Glomerular endothelial cell (primary cell): ENCODE data around the genes DZIP3 and DPPA4.

- RAMPAGE, long total RNA = no peak
These were observed 431.7 kb upstream of the CCDC54 start for GRCh38 chr3:106945427-106945967.

GRCh38 chr3:106999033-106999673 lies 378.1 kb upstream of the CCDC54 start:
- RAMPAGE, long total RNA = no peak

GRCh38 chr3:107374691-107374972 lies 2.6 kb upstream of the CCDC54 start:
- RAMPAGE, long total RNA = no peak

DNA sequence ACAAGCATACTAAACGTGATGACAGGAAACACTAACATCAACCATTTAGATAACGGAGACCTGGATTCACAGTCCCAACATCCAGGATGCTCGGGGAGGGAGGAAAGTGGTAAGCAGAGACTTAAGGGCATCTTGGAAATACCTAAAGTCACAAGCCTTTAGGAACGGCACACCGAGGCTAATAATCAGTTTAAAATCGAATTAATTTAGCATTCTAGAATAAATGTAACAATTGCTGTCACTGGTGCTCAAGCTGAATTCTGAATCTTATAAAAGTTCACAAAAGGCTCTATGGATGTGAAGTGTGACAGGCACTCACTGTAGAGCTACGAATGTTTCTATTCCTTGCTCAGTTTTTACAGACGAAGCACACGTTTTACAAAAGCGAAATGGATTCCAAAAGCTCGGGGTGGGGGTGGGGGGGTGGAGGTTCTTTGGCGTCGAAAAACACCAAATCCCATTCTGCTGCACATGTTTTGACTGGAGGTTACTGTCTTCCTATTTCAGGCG lies 1.2 kb downstream of the CD47 start:
- RAMPAGE, long total RNA = no peak

DNA sequence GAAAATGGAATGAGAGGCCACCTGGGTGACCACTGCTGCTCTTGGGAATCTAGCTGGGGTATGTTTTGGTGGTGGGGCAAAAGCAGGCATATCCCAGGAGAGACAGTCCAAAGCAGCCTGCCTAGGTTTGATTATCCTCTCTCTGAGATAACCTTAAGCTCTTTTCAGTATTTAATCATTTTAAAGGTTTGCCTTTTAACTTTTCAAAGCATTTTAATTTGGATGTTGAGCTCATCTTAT lies 2.0 kb upstream of the CD47 start:
- RAMPAGE, long total RNA = no peak

DNA sequence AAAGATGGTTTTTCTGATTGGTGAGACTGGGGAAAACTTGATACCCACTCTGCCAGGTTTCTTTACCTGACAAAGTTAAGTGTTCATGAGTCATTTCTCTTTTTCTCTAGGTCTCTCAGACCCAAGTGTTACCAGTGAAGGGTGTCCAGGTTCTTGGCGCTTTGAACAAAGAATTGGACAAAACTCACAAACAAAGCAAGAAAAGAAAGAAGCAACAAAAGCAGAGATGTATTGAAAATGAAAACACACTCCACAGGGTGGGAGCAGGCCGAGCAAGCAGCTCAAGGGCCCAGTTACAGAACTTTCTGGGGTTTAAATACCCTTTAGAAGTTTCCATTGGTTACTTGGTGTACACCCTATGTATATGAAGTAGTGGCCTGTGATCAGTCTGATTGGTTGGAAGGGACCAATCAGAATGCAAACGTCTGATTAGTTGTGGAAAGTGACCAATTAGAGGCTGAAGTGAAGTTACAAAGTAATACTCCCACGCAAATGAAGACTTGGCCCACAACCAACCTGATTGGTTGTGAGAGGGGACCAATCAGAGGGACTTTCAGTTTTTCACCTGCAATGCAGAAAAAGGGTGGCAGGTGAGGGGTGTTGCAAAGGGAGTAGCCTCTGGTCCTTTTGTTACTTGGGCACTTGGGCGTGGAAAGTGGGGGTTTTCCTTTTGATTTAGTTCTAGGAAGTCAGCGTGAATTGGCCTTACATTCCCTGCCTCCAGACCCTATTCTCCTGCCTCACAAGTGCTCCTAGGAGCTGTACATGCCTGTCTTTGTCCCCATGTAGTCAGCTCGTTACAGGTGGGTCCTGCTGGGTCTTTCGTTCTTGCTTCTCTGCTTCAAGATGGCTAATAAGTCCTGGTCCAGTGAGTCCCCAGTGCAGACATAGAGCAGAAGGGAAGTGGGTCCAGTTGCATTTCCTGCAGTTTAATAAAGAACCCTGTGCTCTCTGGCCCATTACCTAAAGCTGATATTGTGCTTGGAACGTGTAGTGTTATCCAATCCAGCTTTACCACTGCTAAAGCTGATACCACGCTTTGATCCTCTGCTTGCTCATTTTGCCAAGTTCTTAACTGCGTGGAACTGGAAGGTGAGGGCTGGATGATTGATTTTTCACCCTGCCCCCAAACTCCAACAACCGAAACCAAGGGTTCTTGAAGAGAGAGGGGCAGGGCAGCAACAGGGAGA lies 45.8 kb upstream of the CD47 start:
- RAMPAGE, long total RNA = no peak

GRCh38 chr3:108478506-108478705 lies 32.0 kb downstream of the MYH15 start:
- RAMPAGE, long total RNA = no peak

GRCh38 chr3:108559383-108560009 lies 29.7 kb downstream of the CIP2A start:
- RAMPAGE, long total RNA = no peak

- RAMPAGE, long total RNA = no peak
These were observed 316 bp downstream of the CIP2A start for GRCh38 chr3:108588991-108589253.

DNA sequence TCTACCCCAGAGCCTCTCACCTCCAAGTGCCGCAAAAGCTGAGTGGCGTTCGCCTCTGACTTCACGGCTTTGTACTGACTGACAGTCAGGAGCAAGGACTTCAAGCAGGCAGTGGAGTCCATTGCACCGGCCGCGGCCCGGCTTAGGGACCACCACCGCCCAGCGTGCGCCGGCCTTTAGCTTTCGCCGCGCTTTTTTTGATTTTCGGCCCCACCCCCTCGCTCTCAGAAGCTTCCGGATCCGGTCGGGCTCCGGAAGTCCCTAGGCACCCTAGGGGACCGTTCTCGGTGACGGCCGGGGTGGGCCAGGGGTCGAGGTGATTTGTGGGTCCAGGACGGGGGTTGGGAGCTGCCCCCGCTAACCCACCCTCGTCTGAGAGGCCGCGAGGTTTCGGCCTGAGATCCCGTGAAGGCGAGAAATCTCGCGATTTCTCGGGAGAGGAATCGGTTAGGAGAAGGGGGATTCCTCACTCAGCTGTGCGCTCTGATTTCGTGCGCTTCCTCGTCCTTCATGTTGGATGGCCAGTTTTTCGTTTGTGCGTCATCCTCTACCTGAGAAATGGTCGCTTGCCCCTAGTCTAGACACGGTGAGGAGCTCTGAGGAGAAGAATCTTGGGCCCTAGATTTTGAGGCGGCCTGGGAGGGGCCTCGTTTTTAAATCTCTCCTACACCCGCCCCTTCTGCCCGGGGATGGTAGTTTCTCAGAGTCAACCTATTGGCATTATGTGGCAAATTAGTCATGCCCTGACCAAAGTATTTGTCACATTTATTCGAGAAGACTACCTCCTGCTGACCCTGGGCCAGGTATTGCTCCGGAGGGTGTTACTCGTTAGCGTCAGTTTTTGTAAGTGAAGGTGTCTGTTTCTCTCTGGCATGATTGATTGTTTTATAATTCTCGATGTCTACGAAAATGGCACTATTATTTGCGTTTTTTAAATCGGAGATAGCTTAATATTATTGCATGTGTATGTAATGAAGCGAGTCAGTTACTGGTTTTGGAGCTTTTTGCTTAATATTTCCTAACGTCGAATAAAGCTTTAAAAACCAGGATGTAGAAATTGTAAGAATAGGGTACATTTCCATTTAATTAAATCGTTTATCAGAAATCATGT lies at the start of gene DZIP3:
DZIP3 (plus strand) TSS at position 469 of the 1,111 bp plus-strand sequence.
- RAMPAGE, long total RNA = start-site peak on the plus strand centred at position 459 of the sequence, 71 bp wide, 67 and 60 reads in 2 replicates

DNA sequence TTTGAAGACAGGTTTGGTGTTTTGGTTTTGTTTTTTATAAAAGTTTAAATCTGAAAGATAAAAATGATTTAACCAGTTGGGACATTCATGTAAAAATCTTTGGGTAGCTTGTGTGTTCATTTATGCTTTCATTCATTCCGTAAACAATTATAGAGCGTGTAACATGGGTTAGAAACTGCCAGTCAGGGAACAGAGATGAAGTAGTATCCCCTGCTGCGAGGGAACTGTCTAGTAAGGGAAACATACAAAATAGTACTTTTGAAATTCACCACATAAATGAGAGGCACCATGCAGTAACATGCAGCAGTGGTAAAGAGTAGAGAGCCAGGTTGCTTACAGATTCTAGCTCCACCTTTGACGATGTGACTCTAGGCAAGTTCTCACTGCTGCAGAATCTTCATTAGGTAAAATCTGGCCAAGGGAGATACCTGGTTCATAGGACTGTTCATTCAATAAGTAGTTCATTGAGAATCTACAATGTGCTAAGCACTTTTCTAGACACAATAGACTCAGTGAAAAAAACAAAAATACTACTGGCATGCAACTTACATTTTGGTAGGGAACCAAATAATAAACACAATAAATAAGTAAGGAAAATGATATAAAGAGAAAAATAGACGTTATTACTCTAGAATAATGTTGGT lies 1.0 kb downstream of the DZIP3 start:
- RAMPAGE, long total RNA = no peak

DNA sequence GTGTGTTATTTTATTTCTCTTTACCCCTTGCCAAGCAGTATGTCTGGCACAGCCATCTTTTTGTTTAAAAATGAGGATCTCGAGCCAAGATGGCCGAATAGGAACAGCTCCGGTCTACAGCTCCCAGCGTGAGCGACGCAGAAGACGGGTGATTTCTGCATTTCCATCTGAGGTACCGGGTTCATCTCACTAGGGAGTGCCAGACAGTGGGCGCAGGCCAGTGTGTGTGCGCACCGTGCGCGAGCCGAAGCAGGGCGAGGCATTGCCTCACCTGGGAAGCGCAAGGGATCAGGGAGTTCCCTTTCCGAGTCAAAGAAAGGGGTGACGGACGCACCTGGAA lies 7.9 kb downstream of the RETNLB start:
- RAMPAGE, long total RNA = no peak

DNA sequence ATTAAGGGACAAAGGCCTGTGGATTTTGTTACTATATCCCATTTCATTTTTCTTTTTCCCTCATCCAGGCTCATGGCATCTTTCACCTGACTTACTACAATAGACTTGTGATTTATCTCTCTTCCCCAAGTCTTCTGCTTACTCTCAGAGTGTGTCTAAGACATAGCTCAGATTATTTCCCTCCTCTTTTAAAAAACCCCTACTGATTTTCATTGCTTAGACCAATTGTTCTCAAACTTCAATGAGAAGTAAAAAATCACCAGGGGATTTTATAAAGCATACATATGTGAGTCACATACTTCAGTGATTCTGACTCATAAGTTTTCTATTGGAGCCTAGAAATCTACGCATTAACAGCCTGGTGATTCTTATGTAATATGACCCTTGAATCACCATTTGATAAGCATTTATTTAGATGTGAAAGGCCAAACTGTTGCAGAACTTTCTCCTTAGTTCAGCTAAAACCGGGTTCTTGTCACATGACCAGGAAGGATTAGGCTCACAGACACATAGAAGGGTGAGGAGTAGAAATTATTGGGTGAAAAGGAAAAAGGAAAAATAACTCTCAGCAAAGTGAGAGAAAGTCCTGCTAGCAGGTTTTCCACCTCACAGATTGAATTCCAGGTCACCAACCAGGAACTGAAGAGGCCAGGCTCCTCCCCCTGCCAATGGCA lies 40.8 kb downstream of the TRAT1 start:
- RAMPAGE, long total RNA = no peak

GRCh38 chr3:109337344-109338225 lies at the start of gene DPPA4:
DPPA4 (minus strand) TSS chr3:109337546.
- RAMPAGE, long total RNA = no peak

DNA sequence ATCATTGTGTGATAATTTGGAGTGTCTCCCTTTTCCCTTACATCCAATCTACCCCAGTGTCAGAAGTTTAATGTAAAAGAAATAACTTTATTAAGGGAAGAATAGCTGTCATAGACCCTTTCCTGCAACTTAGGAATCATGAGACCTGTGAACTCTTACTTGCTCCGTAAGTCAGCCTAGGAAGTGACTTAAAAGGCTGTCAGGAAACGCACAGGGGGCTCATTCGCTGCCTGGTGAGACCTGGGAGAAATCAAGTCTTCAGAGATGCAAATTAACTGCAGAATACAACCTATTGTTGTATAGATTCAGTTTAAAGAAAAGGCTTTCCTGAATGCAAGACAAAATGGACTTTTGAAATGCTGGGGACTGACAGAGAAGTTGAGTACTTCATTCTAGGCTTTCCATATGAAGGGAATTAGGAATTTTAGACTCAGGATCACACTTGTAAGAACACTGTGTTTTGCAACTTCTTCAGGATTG lies 18.3 kb upstream of the DPPA4 start:
- RAMPAGE, long total RNA = no peak

- RAMPAGE, long total RNA = no peak
These were observed 641.4 kb upstream of the DPPA4 start for GRCh38 chr3:109978845-109979067.

DNA sequence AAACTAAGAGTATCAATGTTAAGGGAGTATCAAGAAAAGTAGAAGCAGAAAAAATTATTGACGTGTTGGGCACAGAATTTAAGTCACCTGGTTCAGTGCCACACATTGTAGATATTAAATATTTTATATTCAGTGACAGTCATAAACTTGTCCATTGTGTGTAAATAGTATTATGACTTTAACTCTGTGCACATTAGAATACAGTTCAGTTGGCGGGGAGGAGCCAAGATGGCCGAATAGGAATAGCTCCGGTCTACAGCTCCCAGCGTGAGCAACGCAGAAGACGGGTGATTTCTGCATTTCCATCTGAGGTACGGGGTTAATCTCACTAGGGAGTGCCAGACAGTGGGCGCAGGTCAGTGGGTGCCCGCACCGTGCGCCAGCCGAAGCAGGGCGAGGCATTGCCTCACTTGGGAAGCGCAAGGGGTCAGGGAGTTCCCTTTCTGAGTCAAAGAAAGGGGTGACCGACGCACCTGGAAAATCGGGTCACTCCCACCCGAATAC lies 631.7 kb upstream of the NECTIN3 start:
- RAMPAGE, long total RNA = no peak

GRCh38 chr3:110626907-110627312 lies 444.7 kb upstream of the NECTIN3 start:
- RAMPAGE, long total RNA = no peak

GRCh38 chr3:110888350-110889590 lies 182.8 kb upstream of the NECTIN3 start:
- RAMPAGE, long total RNA = no peak

DNA sequence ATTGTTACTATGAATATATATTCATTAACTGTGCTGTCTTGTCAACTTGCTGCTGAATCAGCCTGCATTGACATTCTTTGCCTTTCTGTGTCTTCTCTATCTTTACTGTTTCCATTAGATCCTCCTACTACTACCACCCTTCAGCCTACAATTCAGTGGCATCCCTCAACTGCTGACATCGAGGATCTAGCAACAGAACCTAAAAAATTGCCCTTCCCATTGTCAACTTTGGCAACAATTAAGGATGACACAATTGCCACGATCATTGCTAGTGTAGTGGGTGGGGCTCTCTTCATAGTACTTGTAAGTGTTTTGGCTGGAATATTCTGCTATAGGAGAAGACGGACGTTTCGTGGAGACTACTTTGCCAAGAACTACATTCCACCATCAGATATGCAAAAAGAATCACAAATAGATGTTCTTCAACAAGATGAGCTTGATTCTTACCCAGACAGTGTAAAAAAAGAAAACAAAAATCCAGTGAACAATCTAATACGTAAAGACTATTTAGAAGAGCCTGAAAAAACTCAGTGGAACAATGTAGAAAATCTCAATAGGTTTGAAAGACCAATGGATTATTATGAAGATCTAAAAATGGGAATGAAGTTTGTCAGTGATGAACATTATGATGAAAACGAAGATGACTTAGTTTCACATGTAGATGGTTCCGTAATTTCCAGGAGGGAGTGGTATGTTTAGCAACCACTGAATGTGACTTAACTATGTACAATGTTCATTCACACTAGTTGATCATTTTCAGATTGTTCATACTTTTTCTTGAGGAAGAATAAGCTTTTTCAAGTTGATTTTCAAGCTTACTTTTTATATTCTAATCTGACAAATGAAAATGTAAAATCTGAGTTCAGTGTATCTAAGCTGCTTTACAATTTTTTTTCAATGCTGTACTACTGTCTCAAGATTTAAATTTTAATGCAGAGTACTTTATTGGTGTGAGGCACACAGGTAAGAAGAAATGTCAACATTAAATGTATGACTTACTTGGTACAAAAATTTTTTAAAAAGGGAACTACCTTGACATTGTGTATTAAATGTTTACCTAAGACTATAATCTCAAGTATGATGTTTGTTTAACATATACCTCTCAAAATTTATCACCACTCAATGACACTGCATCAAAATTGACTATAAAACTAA lies 62.3 kb downstream of the NECTIN3 start:
- RAMPAGE, long total RNA = no peak